ENCODE measurements around the genes TEX28, TKTL1, CTAG2 and CLIC2.

GRCh38 chrX:154056733-154057294, 37.1 kb upstream of the IRAK1 start:
- RRBS = no CpG with 5 or more reads among the region's 8 CpGs

GRCh38 chrX:154121390-154121747, 22.7 kb upstream of the OPN1LW start:
- RRBS = no CpG with 5 or more reads among the region's 2 CpGs

DNA sequence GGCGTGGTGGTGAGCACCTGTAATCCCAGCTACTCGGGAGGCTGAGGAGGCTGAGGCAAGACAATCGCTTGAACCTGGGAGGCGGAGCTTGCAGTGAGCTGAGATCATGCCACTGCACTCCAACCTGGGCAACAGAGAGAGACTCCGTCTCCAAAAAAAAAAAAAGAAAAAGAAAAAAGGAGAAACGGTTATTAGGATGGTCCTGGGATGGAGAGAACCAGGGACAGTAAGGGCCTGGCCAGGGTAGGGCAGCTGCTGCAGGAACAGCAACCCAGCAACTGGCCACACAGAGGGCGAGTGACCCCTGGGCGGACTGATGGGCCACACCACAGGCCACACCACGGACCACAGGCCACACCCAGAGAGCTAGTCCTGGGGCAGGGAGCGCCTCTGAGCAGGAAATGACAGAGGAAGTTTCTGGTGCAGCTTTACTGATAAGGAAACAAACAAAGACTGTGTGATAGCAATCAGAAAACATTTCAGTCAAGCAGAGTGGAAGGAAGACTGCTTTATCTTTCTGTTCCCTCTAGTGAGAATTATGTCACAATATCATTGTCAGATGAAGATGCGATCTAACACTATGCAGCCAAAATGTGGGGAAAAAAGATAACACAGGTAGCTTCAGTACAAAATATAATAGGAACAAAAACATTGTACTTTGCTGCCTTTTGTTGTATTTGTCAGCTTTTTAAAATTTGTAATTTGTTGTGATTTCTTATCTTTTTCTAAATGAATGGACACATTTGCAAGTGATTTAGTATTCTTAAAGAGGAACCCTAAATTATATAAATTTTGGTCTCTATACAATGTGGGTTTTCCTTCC, 20.2 kb upstream of the OPN1LW start:
- RRBS = no CpG with 5 or more reads among the region's 11 CpGs

GRCh38 chrX:154294828-154295544, at the start of gene TEX28:
Gene TEX28 (minus strand): TSS chrX:154295124.
- RRBS = no CpG with 5 or more reads among the region's 37 CpGs

- RRBS = 98% methylated on average over 7 of the region's 25 CpGs
Measured at GRCh38 chrX:154295545-154296012, at the start of gene TKTL1. Gene TKTL1 (plus strand): TSS chrX:154295795.

DNA sequence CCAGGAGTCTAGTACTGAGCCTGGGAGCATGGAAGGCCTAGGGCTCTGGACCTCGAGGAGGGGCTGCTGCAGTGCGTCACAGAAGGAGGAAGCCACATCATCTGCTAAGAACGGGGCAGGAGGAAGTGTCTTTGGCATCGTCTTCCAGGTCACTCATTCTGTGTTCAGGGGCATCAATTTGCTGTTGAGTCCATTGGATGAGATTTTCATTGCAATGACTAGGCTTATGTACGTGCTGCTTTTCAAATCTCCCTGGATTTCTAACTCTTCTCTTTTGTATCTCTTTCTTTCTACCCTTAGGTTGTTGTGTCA, 38.5 kb downstream of the TKTL1 start:
- RRBS = no CpG with 5 or more reads among the region's 5 CpGs

- RRBS = 89% methylated on average over 6 of the region's 20 CpGs
Measured at GRCh38 chrX:154358050-154358825, 16.2 kb downstream of the FLNA start.

- RRBS = no CpG with 5 or more reads among the region's 12 CpGs
Measured at GRCh38 chrX:154382551-154383493, 3.7 kb downstream of the EMD start.

GRCh38 chrX:154440932-154441254, 3.0 kb upstream of the FAM50A start:
- RRBS = 100% methylated on average over 2 of the region's 10 CpGs

DNA sequence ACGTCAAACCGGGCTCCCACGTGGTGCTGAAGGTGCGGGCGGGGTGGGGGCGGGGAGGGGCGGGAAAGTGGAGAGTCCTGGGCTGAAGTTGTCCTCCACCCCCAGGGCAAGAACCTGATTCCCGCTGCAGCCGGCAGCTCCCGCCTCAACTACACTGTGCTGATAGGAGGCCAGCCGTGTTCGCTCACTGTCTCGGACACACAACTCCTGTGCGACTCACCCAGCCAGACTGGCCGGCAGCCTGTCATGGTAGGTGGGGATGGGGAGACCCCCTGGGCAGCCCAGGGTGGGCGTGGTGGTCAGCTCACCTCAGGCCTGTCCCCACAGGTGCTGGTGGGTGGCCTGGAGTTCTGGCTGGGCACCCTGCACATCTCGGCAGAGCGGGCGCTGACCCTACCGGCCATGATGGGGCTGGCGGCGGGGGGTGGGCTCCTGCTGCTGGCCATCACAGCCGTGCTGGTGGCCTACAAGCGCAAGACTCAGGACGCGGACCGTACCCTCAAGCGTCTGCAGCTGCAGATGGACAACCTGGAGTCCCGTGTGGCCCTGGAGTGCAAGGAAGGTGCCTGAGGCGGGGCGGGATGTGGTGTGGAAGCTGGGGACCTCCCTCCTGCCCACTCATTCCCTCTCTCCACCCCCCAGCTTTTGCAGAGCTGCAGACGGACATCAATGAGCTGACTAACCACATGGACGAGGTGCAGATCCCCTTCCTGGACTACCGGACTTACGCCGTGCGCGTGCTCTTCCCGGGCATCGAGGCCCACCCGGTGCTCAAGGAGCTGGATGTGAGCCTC, 9.6 kb downstream of the PLXNA3 start:
- RRBS = no CpG with 5 or more reads among the region's 41 CpGs

- RRBS = no CpG with 5 or more reads among the region's 27 CpGs
Measured at GRCh38 chrX:154653350-154653724, at the start of gene CTAG2. Gene CTAG2 (minus strand): TSS chrX:154653579.

DNA sequence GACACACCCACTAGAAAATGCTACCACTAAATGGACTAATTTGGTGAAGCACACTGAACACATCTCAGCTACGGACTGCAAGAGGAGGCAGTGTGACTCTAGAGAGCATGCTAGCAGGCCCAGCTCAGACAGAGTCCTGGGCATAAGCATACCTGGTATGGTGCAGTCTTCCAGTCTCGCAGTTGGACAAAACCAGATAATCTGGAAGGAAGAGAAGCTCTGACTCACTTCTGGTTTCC, 37.9 kb downstream of the GAB3 start:
- RRBS = no CpG with 5 or more reads among the region's 2 CpGs

DNA sequence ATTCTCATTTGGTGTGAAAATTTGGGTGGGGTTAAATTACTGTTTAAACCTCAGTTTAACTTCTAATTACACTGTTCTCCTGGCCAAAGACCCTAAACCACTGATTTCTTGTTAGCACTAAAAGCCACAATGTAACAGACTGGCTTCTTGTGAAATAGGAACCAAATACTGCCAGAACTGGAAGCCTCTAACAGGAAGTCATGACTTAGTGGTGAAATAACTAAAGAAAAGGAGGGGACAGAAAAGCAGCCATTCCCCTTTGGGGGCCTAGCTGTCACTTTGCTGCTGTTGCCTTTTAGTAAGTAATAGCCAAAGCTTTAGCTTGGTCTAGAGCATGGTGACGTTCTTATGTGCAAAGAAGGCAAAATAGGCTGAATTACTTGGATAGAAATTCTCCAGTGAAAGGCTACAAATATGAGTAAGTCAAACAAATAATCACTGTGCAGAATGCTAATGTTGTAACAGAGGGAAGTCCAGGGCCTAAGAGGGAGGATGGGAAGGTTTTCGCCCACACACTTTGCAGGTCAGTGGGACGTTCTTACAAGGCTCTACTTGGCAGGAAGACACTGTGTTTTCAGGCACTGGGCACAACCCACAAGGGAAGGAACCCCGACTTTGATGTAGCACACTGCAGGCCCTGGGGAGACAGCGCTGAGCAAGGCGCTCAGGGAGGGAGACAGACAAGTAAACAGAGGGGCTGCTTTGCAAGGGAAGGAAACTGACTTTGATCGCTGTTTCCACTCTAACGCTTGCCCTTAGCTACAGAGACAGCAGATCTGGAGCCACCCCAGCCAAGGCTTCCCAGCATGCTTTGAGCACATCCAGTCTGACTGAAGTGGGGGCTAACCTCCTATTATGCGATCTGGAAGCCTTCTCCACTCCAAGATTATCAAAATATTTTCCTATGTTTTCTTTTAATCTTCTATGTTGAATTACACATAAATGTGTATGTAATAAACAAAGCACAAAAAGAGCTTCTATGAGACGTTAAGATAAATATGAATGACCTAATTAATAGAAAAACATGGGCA, 16.6 kb downstream of the GAB3 start:
- RRBS = no CpG with 5 or more reads among the region's 10 CpGs

DNA sequence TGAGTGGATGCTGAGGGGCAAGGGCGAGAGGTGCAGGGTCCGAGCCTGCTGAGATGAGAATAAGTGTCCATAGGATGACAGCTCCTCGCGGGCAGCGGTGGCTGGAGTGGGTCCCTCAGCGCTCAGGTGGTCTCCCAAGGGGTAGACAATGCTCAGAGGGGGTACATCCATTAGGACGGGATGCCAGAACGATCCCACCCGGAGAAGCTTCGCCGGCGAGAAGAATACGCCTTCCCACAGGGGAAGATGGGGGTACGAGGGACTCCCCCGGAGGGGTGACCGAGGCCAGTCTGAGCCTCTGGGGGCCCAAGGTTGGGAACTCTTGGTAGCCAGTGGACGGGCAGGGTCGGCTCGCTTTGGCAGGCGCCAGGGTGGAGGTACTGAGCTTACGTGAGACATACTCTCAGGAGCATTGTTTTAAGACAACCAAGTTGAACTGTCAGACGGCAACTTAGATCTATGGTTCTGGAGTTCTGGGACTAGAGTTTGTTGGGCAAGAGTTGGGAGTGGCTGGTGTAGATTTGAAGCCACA, 15.8 kb downstream of the BRCC3 start:
- RRBS = 100% methylated on average over 5 of the region's 22 CpGs

DNA sequence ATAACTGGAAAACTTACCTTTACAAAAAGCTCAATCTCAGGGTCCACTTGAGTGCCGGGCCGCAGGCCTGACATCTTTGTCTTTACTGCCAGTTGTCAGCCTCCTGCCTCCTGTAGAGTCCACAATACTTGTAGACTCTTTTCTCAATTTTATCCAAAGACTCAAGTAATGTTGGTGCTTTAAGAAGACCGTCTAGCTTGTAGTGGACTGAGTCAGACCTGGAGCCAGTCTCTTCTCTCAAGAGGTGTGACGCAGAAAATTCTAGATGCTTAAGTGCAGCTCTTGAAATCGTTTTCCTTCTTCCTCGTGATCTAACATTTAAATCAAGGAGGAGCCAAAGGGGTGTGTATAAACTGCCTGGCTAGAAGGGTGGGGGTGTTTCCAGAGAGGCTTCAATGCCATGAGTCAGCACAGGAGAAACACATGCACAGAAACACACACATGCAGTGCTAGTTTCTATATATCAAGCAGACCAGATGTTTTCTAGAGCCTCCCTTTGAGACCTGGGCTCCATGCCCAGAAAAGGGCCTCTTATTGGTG, at the start of gene CLIC2:
CLIC2 (minus strand) TSS at position 261 of the 540 bp plus-strand sequence.
- RRBS = no CpG with 5 or more reads among the region's 6 CpGs

- RRBS = no CpG with 5 or more reads among the region's 4 CpGs
Measured at GRCh38 chrX:155632289-155633246, 19.8 kb upstream of the TMLHE start.

All from epithelial cell of prostate (primary cell).